ENCODE measurements around a stretch of chr1.

GRCh38 chr1:234624255-234624601 is 14.2 kb upstream of the IRF2BP2 start:
- RRBS: no CpG with 5 or more reads among the region's 3 CpGs

DNA sequence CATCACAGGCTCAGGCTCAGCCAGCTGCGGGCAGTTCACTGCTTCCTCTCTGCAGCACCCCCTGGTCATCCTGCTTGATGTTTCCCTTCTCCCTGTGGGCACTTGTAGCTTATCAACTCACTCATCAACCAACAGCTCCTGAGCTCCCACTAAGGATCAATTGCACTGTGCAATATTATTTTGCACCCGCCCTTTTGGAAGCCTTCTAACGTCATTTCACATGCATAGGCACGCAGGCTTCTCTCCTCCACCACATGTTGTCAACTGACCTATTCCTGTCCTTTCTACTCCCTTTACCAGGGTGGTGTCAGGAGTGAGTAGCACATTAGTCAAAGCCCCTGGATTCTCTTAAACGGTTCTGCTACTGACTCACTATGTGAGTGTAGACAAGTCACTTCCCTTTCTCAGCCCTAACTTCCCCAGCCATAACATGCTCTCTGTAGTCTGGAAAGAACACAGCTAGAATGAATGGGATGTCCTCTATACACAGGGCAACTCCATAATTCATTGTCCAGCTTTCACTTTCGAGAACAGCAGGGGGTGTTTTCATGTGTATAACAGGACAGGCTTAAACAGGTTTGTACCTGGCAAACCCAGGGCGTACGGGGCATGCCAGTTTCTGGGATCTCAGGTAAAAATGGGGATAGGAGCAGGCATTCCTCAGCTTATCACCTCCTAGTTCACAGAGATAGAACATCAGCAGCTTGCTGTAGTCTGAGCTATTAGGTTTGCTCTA is 47.2 kb upstream of the IRF2BP2 start:
- RRBS: no CpG with 5 or more reads among the region's 8 CpGs

- RRBS: no CpG with 5 or more reads among the region's 5 CpGs
Observed at GRCh38 chr1:234658112-234658700, 48.2 kb upstream of the IRF2BP2 start.

DNA sequence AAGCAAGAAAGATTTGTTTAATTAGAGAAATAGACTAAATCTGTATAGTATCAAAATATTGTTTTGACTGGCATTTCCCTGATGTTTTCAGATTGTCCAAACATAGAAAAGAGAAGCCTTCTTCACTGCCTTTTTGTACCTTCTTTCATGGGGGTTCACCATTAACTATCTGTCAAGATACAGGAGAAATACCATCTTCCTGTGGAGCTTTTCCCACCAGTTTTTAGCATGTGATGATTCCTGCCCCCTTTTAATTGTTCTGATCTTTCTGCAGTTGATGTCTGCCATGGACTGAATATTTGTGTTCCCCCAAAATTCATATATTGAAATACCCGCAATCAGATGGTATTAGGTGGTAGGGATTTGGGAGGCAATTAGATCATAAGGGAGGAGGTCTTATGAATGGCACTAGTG is 143.6 kb upstream of the IRF2BP2 start:
- RRBS: no CpG with 5 or more reads among the region's 1 CpG

- RRBS: no CpG with 5 or more reads among the region's 12 CpGs
Observed at GRCh38 chr1:234876079-234876884, 252.4 kb downstream of the TOMM20 start.

GRCh38 chr1:234968940-234969481 is 159.6 kb downstream of the TOMM20 start:
- RRBS: no CpG with 5 or more reads among the region's 7 CpGs

DNA sequence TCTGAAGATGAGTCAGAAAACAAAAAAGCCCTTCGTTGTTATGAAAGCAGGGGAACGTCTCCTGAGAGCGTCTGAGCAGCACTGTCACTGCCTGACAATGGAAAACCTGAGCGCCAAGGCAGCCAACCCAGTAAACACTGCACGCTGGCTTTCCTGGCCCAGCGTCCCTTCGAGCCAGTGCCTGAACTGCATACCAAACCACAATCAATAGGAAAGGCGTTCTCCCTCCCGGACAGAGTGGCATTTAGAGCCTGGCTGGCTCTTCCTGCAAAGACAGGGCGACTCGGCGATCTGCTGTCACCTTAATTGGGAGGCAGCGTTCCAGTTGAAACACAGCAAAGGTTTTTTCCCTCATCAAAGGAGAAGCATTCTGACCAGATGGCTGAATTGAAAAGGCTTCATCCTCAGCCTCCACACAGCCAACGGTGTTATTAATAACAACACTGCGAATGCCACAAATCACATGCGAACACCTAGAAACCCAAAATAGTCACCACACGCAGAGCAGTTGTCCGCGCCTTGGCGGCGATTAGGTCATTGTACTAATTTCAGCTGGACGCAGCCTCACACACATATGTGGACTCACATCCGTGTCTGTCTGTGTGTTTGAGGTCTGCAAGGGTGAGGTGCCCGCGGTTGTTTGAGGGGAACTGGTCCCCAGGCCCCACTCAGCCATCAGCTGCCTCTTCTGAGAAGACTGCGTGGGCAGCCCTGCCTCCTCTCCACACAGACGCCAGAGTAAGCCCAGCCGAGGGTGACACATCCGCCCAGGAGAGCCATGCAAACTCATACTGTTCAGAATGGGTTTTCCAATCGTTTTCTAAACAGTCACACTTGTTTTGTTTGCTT is 53.7 kb downstream of the TOMM20 start:
- RRBS: no CpG with 5 or more reads among the region's 30 CpGs

GRCh38 chr1:235213631-235214223 is 52.7 kb upstream of the RBM34 start:
- RRBS: no CpG with 5 or more reads among the region's 6 CpGs

GRCh38 chr1:235297765-235297989 is 30.3 kb downstream of the ARID4B start:
- RRBS: no CpG with 5 or more reads among the region's 2 CpGs

DNA sequence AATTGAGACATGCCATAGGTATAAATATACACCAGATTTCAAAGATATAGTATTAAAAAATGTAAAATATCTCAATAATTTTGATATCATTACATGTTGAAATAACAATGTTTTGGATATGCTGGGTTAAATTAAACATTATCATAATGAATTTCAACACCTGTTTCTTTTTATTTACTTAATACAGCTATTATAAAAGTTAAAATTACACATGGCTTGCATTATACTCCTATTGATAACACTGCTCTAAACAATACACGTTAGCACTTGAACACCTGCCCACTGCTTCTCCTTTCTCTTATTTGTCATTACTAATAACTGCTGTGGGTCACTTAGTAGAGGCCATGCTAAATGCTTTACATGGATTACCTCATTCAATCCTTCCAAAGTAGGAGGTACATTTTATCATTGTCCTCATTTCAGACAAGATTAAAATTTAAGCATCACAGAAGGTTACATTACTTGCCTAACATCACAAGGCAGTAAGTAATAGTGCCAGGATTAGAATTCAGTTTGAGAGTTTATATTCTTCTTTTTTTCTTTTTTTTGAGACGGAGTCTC is 25.5 kb downstream of the ARID4B start:
- RRBS: no CpG with 5 or more reads among the region's 2 CpGs

DNA sequence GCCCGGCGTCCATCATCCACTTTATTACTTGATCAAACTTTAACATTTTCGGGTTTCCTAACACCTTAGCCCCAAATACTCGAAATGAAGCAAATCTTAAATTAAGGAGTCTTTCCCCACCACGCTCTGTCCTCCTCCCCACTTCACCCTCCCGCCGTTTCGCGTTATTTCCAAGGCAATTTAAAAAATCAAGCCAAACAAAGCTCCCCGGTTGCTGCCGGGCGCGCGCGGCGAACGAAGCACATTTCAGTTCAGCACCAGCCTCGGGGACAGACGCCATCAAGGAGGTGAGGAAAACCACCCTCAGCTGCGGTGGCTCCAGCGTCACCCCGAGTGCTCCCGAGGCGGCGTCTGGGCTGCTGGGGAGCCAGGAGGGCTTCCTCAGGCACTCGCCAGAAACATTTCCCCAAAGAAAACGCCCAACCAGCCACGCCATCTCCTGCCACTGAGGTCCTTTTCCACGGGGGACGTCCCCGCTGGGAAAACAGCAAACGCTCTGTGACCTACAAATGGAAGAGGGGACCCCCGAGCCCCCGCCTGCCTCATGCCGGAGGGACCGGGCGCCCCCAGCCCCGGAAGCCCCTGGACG is 672 bp downstream of the GNG4 start:
- RRBS: 3% methylated on average over 2 of the region's 39 CpGs

DNA sequence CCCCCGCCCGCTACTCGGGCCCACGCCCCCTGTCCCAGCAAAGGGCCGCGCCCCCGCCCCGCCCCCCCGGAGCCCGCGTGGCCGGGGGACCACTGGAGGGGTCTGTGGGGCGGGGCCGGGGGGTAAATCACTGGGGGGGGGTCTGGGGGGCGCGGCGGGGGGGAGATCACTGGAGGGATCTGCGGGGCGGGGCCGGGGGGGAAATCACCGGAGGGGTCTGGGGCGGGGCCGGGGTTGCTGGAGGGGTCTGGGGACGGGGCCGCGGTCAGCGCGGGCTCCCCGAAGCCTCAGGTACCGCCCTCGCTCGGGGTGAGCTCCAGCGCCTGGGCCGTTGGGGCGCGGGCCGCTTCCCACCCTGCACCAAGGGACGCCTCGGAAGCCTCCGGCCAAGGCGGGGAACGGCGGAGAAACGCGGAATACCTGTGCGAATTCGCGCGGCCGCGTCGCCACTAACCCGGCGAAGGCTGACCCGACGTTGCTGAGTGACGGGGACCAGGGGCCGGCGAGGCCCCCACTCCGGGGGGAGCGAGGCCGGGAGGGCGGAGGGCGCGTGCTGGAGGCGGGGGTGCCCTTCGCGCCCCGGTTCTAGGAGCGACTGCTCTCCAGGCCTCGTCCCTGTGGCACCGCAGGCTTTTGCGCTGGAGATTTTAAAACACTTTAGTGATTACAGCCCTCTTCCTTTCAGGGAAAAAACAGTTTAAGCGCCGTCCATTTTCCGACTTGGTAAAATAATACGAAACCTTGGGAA is 719 bp upstream of the GNG4 start:
- RRBS: 3% methylated on average over 41 of the region's 77 CpGs

GRCh38 chr1:235881858-235882730 is 15.4 kb upstream of the LYST start:
- RRBS: no CpG with 5 or more reads among the region's 5 CpGs

- RRBS: no CpG with 5 or more reads among the region's 4 CpGs
Observed at GRCh38 chr1:235882731-235883094, 16.0 kb upstream of the LYST start.

GRCh38 chr1:235910395-235911055 is 43.8 kb upstream of the LYST start:
- RRBS: no CpG with 5 or more reads among the region's 6 CpGs

DNA sequence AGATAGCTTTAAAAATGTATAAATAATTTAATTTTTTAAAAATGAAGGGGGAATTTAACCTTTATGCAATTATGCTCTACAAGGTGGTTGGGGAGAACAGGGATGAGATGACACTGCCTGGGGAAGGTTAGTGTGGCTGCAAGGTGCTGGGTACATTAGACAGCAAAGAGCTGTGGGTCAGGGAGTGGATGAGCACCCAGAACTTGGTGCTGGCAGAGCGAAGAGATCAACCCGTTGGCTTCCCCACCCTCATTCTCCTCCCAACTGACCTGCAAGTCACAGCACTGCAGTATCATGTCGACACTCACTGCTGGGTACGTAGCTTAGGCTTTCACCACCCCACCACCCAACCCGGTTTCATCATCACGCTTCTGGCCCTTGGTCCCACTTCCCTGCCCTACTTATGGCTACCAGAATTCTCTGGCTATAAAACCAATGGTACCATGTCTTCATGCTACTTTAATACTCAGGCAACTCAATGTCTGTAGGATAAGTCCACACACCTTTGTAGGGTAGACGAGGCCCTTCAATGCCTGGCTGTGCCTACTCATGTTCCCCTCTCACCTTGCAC is 73.6 kb upstream of the LYST start:
- RRBS: no CpG with 5 or more reads among the region's 7 CpGs

GRCh38 chr1:236021409-236021787 is 43.5 kb downstream of the NID1 start:
- RRBS: no CpG with 5 or more reads among the region's 6 CpGs

- RRBS: no CpG with 5 or more reads among the region's 10 CpGs
Observed at GRCh38 chr1:236287968-236288460, 6.3 kb upstream of the ERO1B start.

- RRBS: no CpG with 5 or more reads among the region's 14 CpGs
Observed at GRCh38 chr1:236490092-236490454, 33.7 kb upstream of the LGALS8 start.

Data from brain (tissue), 1 donor.